Ascending aorta (tissue), 1 donor: ENCODE measurements around the genes PQBP1, GAGE12E, SPANXN5 and XAGE5.

DNA sequence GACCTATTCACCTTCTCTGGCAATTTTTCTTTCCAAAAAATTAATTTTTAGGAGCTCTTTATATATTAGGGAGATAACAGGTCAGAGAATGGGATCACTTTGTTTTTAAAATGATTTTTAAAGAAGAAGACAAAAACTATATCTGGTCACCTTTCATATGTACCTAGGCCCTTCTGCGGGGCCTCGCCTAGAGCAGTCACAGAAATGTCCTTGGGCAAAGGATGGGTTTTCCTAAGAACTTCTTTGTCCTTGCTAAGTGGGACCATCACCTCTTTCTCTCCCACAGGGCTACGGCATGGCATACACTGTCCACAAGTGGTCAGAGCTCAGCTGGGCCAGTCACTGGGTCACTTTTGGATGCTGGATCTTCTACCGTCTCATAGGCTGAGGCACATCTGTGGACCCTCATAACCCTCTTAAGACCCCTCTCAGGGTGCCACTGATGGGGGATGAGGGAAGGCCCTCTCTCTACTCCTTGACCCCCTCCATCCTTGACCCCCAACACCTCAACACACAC is 1.5 kb upstream of the EBP start:
- PRO-cap: no peak

DNA sequence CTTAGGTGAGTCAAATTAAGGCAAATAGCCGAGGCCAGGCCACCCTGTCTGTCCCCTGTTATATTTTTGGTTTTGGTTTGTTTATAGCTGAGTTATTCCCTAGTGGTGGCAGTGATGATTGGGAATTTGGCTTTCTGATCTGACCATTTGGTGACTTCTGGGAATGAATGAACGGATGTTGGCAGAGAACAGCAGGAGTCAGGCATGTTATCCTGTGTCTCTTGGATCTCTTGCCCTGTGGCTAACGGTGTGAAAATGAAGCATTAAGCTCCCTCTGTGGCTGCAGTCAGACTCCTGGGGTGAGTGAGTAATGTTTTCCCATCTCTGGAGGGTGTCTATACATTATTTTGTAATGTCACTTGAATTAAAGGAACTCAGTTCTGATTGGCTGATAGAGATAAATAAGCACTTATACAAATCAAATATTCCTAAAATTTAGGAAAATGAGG is 20.6 kb downstream of the WDR13 start:
- PRO-cap: no peak

DNA sequence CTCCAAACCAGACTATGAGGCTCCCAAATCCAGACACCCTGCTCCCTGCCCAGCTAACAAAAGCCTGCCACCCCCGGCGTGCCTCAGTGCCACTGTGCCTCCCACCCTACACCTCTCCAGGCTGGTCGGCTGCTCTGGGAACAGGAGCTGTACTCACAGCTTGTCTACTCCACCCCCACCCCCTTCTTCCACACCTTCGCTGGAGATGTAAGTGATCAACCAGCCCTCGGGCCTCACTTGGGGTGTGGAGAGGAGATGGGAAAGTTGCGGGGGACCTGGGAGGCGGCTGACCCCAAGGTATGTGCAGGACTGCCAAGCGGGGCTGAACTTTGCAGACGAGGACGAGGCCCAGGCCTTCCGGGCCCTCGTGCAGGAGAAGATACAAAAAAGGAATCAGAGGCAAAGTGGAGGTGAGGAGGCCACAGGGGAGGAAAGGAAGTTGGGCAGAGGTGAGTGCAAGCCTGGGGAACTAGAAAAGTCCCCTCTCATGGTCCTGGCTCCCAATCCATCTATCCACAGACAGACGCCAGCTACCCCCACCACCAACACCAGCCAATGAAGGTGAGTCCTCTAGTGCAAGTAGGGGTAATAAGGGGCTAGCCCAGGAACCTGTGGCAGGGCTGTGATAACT is 1.9 kb downstream of the WAS start:
- PRO-cap: no peak

DNA sequence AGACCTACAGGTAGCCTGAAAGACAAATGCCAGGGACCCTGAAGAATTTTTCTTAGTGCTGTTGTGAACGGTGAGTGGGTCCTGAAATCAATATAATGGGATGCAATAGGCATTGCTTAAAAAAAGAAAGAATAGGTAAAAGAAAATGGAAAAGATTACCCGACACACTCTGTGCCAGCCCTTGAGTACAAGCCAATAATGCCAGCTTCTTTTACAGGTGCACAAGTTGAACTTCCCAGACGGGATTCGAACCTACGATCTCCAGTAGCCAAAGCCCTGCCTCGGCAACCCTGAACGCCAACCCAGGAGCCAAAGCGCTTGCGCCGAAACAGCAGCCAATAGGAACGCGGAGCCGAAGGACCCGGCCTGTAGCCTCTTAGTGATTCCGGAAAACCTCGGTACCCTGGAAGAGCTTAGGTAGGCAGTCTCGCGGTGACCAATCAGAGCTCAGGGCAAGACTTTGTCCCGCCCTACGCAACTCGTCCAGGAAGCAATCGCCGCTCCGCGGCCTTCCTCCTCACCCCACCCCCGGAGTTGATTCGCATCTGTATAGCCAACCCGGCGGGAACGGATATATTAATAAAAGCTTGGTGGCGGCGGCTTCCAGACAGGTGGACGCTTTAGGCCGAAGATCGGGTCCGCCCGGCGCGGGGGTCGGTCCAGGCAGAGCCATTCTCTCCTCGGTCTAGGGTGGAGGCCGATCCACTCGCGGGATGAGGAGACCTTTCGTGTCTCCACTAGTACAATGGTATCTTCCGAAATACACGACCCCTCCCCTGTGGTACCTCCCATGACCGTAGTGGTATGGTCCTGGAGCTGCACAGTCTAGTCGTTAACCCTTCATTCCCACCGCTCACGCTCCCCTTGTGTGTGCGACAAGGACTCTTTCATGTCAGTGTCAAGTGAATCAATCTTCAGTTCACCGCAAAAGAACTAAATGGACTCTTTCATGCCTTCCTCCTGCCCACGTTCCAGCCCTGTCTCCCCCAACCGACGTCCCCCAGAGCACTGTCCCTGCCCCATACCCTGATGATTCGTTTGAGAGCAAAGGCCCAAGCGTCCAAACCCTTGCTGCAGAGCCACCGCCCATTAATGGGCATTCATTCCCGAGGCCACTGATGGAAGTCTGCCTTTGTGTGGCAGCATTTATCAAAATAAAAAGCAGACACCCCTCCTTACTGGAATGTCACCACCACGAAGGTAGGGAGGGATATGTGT is 24.3 kb upstream of the GLOD5 start:
- PRO-cap: no peak

DNA sequence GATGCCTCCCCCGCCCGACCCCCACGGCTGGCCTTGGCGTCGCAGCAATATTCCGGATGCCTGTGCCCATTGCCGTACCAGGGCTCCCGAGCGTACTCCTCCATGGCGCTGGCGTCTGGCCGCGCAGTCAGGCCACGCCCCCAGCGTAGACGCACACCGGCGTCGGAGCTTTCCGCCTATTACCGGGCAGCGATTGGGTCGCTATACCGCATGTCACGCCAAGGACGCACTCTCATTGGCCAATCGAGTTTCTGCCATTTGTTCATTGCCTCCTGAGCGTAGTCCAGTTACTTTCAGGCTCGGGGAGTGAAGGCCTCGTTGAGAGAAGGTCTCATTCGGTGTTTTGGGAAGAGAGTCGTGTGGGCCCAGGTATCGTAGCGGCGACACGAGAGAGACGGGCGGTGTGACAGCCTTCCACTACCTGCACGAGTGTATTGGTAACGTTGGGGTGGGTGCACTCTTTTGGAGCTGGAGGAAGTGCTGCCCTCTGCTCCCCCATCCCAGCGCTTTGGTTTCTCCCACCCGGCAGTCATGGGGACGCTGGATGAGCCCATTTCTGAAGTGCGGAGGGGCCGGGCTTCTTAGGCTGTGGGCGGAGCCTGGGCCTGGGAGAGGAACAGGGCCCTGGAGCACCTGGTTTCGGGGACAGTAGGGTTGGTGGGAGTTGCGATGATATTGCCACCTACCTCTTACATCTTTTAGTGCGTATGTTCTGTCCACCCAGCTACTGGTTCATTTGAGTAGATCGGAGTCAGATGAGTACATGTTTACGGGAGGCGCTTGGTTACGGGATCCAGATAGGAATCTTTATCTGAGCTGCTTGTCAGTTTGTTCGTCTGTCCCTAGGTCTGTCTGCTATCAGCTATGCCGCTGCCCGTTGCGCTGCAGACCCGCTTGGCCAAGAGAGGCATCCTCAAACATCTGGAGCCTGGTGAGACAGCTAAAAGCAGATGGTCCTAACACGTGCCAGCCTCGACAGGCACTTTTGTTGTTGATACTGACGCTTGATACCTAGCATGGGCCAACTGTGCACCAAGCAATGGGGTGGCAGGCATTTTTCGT is at the start of gene PQBP1:
Gene PQBP1 (plus strand): TSS at position 285 of the 1,062 bp plus-strand sequence.
- PRO-cap: bidirectional peak, plus-strand start at position 286 of the sequence, minus-strand start at position 117 of the sequence; unidirectional peak, minus-strand start at position 510 of the sequence

GRCh38 chrX:48910863-48911517 is 456 bp downstream of the SLC35A2 start:
- PRO-cap: no peak

DNA sequence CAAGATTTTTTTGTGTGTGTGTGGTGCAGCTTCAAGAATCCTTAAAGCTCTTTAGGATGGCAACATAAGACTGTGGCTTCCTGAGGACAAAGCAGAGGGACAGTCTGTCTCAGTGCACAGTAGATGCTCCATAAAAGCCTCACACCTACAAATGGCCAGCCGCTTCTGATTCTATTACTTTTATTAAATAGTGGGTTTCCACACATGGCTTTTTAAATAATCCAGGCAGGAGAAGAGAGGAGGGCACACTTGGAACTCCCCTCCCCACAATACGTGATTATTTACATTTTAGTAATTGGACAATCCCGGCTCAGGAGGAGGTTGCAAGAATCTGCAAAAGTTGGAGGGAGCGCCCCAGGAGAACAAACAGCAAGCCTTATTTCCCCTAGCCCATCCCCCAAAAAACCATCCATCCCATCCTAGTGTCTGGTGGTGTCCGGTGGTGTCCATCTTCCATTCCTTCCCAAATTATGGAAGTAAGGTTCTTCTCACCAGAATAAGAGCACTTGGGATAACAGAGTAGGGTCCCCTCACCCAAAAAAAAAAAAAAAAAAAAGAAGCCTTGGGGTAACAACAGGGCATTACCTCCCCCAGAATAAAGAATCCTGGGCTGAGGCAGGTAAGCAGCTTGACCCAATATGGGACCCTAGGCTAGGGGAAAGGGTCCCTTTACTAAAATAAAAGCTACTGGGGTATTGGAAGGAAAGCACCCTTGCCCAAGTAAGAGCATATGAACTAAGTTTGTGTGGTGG is 1.7 kb upstream of the SLC35A2 start:
- PRO-cap: no peak

DNA sequence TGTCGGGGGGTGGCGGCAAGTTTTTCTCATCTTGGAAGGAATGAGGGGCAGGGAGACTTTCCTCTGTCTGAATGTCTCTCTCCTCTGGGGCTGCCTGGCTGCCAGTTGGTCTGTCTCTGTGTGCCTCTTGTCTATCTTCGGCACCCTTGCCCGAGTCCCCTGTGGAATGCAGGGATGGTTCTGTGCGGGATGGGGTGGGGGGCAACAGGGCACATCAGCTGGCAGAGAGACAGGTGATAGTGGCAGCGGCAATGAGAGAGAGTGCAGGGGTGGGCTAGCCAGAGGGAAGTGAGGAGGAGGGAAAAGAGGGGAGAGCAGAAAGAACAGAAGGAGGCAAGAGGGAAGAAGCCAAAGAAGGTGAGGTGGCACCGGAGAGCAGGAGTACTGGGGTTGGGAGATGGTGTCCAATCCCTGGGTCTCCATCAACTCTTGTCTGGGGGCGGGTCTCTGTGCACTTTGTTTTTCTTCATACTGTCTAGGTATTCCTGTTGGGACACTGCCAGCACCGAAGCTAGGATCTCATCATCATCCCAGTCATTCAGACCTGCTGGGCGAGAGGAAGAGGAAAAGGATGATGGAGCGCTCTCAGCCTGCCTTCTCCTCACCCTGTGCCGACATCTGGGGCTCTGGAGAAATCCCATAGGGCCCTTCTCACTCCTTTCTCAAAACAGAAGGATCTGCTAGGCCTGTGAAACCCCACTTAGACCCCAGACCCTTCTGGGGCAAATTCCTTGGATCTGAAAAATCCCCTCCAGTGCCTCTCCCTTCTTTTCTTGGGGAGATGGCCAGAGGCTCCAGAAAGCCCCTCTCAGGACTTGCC is 4.1 kb upstream of the PIM2 start:
- PRO-cap: no peak

- PRO-cap: no peak
These were observed 8.6 kb upstream of the PIM2 start for GRCh38 chrX:48927067-48928086.

- PRO-cap: unidirectional peak, plus-strand start at chrX:49072166
These were observed 1.6 kb downstream of the PRAF2 start for GRCh38 chrX:49072116-49072741.

- PRO-cap: bidirectional peak, plus-strand start at chrX:49155474, minus-strand start at chrX:49155372
These were observed 7.6 kb upstream of the MAGIX start for GRCh38 chrX:49154704-49155593.

DNA sequence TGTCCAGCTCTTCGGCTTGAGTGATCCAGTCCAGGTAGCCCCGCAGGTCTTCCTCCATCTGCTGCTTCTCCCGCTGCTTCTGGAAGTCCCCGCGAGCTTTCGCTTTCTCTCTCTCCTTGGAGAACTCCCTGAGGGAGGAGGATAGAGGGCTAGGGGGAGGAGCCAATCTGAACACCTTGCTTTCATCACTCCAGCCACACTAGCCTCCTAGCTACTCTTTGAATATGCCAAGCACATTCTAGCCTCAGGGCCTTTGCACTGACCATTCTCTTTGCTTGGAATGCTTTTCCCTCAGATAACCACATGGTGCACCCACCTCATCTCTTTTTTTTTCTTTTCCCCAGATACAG is 6.2 kb downstream of the CACNA1F start:
- PRO-cap: no peak

DNA sequence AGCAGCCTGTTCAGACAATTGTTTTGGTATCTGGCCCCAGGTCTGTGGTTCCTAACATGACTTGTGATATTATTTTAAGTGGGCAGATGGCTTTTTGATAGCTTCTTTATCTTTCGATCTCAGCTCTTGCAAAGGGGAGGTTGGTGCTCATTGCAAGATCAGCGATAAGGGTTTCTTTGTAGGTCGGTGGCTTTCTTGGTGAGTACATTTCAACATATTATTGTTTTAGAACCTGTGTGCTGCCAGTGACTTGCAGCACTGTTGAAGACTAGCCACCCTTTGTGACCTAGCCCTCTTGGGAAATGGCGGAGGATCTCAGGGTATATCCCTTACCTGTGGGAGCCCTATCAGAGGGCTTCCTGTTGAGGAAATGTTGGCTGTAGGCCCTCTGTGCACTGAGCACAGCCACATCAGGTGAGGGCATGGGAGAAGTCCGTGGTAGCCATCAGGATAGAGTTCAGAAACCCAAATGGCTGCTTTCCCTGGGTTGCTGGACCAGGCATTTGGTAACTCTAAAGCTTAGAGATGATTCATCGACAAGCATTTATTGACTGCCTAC is 3.9 kb downstream of the PPP1R3F start:
- PRO-cap: no peak

- PRO-cap: no peak
These were observed at the start of gene GAGE12E for GRCh38 chrX:49551016-49551586. TSS of gene GAGE12E (plus strand) at chrX:49551289.

DNA sequence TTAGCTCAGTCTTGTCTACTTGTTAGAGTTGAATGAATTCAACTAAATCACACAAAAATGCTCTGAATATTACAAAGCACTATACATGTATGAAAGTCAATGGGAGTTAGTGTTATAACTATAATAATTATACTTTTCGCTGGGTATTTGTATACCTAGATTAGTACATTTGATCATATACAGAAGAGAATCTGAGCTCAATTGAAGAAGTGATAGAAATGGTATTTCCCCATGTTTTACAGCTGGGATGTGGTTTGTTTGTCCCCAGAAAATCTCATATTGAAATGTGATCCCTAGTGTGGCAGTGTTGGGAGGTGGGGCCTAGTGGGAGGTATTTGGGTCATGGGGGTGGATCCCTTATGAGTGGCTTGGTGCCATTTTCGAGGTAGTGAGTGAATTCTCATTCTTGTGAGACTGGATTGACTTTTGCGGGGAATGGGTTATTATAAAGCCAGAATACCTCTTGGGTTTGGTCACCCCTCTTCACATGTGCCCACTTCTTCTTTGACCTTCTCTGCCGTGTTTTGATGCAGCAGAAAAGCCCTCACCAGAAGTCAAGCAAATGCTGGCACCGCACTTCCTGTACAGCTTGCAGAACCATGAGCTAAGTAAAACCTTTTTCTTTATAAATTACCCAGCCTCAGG is 29.6 kb upstream of the PAGE1 start:
- PRO-cap: no peak

DNA sequence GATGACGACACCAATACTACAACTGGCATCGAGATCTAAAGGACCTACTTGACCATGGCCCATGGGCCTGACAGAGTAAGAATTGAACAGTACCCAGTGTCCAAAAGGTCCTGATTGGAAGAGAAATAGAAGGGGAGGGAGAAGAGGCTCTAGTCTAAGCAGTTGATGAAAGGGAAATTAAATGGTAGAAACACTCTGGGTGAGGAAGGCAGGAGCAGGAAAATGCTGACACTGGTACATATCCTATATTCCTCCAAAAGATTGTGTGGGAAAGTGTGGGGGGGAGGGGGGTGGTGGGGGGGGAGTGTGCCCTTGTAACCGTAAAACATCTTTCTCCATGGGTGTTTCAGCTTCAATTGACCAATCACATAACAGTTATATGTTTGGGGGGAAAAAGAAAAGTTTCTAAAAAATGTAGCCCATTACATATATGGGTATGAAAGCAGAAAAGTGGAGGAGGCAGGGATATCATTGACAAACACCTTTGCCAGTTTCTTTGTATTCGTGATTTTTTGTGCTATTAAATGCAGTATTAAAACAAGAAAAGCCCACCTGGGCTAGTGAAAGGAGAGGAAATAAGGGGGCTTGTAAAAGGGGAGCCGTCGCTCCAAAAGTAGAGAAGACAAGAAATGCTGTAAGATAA is 2.5 kb downstream of the USP27X start:
- PRO-cap: no peak

DNA sequence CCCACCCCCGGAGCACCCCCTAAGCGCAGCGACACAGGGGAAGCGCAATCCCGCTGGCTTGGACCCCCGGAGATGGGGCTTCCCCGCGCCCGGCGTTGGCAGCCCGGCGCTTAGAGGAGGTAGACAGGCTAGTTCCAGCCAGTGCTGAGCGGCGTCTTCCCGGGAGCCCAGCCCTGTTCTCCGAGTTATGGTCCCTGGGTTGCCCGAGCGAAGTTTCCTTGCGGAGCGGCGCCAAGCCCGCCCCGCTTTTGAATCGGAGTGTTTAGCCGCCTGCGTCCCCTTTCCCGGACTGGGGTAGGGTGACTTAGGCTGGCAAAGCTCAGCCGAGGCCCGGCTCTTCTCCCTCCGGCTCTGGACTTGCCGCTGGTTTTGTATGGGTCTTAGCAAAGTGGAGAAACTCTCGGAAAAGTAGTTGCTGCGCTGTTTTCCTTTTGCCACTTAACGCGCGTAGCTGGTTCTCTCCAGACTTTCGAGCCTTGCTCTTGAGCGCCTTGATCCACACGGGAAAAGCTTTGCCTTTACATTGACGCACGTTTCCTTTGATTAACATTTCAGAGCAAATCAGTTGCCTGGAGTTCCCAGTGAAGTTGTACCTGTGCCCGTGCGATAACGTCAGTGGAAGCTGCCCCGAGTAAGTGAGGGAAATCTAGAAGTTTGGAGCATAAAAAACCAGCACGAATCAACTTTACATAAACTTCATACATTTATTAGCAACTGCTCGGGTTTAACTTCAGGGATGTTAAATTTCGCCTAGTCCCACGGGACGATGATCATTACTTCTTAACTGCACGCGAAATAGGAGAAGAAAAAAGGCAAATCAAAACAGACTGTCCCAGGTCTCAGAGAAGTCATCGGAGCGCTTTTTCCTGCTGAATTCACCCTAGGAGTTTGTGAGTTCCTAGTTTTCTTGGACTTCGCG is 715 bp downstream of the CLCN5 start:
- PRO-cap: no peak

DNA sequence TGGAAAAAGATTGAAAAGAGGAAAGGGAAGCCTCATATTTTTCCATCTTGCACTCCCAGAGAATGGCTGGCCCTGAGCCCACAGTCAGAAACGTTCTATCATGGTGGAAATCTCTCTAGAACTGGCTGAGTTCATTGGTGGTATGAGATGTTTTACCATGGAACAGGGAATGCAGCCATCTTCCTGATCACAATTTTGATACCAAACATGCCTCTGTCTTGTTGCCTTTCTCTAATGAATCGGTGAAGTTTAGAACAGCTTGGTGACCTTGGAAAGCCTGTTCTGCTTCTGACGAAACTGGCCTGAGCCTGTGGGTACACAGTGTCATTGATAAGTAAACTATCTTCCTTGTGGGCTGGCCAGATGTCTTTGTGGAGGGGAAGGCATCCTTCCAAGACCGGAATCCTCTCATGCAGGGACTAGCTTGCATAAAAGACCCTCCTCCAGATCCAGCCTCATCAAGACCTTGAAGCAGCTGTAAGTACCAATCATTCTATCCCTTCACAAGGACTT is 7.1 kb upstream of the NUDT10 start:
- PRO-cap: no peak

DNA sequence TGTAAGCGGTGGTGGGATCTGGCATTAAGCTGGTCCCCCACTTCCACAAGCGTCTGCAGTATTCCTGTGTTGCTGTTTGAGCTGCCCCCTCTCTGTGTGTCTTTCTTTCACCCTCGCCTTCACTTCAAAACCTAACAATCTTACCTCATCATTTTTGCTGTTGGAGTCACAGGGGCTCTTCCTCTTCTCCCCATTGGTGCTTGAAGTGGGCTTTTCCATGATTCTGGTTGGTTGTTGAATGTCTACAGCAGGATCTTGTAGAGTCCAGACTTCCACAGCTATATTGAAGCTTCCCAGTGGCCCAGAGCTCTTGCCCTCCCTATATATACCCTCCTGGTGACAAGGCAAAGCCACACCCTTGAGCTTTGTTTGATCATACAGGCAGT is at the start of gene SPANXN5:
Gene SPANXN5 (minus strand): TSS at position 298 of the 386 bp plus-strand sequence.
- PRO-cap: no peak

- PRO-cap: no peak
These were observed at the start of gene XAGE5 for GRCh38 chrX:52811226-52811422. TSS of gene XAGE5 (plus strand) at chrX:52811287.